Epithelial cell of prostate (primary cell): ENCODE measurements around the gene CYP4F11.

GRCh38 chr19:15234317-15235070, 2.2 kb upstream of the EPHX3 start:
- RRBS = no CpG with 5 or more reads among the region's 10 CpGs

- RRBS = no CpG with 5 or more reads among the region's 5 CpGs
These were observed 33.5 kb upstream of the EPHX3 start for GRCh38 chr19:15265781-15266057.

DNA sequence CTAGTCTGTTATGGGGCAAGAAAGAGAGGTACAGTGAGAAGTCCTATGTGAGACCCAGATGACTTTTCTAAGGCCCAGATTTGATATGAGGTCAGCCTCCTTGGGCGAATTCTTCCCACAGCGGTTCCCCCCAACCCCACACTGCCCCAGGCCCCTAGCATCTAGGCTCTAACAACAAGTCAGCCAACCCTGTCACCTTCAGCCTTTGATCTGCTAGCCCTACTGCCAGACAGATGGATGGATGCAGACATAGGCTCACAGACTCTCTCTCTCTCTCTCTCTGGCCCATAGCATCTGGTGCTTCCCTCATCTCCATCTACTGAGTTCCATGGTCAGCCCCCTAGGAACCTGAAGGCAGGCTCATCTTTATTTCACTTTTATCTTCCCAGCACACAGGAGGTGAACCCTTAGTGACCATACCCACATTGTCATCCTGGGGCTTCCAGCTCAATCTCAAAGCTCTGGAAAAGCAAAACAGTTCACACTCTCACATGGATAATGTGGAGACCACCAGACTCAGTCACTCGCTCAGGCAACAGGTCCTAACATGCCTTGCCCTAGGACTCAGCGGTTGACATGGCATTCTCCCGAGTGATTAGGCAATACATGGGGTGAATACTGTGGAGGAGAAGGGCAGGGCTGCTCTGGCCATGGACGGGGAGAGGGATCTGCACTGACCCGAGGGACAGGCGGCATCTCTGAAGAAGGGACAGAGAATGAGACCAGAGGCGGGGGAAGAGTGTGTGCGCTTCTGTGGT, 44.2 kb upstream of the EPHX3 start:
- RRBS = no CpG with 5 or more reads among the region's 10 CpGs

- RRBS = no CpG with 5 or more reads among the region's 8 CpGs
These were observed 47.7 kb upstream of the EPHX3 start for GRCh38 chr19:15279860-15280526.

GRCh38 chr19:15297426-15298260, 34.7 kb downstream of the BRD4 start:
- RRBS = no CpG with 5 or more reads among the region's 10 CpGs

GRCh38 chr19:15358312-15359337, 21.0 kb downstream of the AKAP8 start:
- RRBS = no CpG with 5 or more reads among the region's 10 CpGs

- RRBS = no CpG with 5 or more reads among the region's 21 CpGs
These were observed 18.1 kb upstream of the AKAP8 start for GRCh38 chr19:15397464-15398248.

DNA sequence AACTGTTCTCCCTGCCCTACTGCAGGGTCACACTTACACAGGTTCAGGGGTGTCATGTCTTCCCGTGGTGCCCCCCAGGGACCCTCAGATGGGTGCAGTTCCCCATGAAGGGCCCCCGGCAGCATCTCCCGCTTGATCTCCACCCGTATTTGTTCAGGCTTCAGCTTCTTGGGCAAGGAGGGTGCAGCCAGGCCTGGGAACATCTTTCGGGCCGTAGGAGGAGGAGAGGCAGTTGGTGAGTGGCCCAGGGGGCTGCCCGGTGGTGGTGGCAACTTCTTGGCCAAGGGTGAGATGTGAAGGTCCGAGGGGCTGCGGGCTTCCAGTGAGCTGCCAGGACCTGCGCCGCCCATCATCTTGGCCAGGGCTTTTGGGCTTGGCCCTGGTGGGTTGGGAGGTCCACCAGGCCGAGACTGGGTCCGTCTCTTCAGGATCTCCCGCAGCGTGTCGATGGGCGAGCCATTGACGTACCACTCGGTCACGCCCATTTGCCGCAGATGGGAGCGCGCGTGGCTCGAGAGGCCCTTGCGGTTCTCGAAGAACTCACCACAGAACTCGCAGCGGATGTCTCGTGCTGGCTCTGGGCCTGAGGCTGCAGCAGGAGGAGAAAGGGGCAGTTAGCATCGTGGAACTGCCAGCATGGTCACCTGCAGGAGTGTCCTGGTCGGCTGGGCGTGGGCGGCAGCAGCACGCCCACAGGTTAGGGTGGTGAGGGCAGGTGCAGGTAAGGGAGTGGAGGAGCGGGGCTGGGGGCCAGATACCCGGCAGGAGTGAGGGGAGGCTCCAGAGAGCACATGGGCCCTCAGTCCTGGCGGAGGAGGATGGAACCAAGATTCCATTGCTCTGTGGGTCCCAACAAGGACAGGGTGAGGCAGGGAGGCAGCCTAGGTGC, 8.4 kb upstream of the AKAP8L start:
- RRBS = no CpG with 5 or more reads among the region's 38 CpGs

DNA sequence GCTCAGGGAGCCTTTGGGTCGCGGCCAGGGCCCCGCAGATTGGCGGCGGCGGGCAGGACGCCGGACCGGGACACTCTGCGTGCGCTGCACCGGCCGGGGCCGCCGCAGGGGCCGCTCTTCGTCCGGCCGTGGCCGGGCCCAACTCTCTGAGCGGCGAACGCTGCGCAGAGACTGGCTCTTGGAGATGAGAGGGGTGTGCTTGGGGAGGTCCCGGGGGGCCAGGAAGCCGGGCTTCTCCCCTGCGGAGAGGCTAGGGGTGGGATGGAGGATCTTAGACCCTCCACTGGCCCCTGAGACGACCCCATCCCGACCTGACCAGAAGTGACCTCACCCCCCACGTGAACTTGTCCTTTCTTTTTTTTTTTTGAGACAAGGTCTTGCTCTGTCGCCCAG, 3.5 kb upstream of the WIZ start:
- RRBS = 10% methylated on average over 6 of the region's 31 CpGs

- RRBS = no CpG with 5 or more reads among the region's 7 CpGs
These were observed 2.7 kb upstream of the RASAL3 start for GRCh38 chr19:15466929-15467480.

DNA sequence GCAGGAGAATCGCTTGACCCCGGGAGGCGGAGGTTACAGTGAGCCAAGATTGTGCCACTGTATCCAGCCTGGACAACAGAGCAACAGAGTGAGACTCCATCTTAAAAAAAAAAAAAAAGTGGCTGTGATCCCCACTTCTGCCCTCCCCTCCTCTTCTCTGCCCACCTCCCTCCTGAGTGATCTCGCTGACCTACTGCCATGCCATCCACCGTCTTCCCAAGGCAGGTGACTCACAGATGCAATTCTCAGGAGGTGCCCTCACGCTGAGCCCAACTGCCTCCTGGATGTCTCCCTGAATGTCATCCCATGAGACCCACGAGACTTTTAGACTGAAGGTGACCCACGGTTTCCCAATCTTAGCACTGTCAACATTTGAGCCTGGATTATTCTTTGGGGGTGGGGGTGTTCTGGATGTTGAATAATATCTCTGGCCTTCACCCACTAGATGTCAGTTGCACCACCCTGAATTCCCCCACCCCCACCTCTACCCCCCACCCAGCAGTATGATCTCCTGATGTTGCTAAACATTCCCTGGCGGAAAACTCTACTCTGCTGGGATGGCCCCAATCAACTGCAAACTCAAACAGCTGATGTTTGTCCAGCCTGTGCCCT, 2.3 kb upstream of the CYP4F22 start:
- RRBS = no CpG with 5 or more reads among the region's 9 CpGs

- RRBS = no CpG with 5 or more reads among the region's 2 CpGs
These were observed 3.7 kb downstream of the CYP4F3 start for GRCh38 chr19:15644383-15644857.

DNA sequence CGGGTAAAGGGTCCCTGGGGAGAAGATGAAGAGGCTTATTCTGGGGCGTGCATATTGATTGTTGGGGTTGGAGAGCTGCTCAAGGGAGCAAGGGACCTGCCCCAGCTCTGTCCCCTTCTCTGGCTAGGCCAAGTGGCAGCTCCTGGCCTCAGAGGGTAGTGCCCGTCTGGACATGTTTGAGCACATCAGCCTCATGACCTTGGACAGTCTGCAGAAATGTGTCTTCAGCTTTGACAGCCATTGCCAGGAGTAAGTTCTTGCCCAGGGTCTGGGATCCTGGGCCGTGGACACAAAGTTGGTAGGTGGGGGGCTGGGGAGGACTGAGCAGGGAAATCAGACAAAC, 8.3 kb downstream of the CYP4F3 start:
- RRBS = no CpG with 5 or more reads among the region's 4 CpGs

DNA sequence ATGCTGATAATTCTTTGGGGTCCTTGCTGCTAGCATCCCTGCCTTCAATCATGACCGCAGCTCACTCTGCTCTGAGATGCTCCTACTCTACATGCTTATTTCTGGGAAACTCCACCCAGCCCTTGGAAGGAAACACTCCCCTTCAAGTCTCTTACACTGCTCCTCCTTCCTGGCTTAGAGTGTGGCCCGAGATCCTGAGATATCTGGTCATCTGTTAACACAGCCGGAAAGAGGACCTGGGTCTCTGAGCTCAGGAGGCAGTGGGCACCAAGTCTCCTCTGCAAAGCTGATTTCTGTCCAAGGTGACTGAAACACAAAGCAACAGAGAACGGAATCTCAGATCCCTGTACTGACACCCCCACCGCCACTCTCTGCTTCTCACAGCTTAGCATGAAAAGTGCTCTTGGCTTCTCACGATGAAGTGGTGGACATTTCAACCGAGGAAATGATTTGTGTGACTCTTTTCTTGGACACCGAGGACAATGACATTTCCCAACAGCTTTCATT, 33.0 kb downstream of the CYP4F2 start:
- RRBS = no CpG with 5 or more reads among the region's 8 CpGs

DNA sequence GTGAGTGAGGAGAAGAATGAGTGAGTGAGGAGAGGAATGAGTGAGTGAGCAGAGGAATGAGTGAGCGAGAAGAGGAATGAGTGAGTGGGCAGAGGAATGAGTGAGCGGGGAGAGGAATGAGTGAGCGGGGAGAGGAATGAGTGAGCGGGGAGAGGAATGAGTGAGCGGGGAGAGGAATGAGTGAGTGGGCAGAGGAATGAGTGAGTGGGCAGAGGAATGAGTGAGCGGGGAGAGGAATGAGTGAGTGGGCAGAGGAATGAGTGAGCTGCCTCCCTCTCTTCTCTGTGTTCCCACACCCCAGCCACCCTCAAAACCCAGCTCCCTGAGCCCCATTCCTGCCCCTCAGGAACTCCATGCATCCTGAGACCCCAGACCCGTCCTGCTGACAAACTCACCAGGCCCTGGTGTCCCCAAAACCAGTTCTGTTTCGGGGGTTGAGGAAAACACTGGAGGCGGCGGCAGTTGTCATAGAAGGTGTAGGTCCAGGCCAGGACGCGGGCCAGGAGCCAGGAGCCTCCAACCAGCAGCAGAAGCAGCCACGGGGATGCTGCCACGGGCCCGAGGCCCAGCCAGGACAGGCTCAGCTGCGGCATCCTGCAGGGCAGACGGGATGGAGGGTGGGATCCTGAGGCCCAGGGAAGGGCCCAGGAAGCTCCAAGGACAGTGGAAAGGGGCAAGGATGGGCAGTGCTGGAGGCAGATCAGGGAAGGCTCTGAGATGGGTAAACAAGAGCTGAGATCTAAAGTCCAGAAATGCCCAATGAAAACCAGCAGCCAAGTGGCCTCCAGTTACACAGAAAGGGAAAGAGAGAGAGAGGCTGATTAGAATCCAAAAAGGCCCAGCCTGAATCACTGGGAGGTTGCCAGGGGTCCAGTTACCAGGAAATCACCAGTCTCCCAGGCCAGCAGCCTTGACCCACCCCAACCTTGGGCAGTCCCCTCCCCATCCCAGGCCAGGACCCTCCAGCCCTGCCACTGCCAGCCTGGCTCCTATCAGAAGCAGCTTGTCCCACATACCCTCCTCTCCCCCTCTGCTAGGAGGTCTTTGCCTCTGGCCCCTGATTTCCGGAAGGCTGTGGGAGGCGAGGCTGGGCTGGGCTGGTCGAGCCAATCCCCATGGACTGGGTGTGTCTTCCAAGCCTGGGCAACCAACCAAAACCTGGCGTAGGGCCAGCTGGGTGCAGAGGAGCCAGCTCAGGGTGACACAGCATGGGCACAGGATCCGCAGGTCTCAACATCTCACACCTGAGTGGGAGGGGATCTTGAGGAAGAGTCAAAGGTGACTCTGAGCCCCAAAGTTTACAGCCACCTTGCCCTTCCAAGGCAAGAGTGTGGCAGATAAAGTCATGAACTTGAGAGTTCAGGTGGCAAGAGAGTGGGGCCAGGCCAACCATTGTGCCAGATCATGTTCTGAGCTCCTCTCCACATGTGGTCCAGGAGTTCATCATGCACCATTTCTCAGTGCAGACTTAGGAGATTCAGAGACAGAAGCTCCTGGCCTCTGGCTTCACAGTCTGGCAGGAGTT, at the start of gene CYP4F11:
TSS of gene CYP4F11 (minus strand) at position 714 of the 1,525 bp plus-strand sequence.
- RRBS = no CpG with 5 or more reads among the region's 22 CpGs

DNA sequence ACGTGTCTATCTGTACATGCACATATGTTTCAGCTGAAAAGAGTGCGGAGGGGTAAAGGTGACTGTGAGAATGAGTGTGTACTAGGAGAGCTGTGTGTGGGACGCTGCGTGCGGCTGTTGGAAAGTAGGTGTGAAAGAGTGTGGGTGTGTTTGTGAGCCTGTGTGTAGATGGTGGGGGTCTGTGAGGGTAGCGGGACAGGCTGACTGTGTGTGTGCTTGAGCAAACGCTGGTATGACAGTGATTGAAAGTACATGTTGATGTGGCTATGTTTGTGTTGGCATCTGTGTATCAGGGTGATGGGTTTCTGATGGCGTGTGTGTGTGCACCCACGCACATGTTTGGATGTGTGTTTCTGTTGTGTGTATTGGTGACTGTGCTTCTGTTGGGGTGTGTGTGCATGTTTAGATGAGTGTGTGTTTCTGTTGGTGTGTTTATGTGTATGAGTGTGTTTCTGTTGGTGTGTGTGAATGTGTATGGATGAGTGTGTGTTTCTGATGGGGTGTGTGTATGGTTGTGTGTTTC, 7.4 kb upstream of the TPM4 start:
- RRBS = no CpG with 5 or more reads among the region's 9 CpGs

GRCh38 chr19:16078003-16078460, 1.7 kb downstream of the TPM4 start:
- RRBS = no CpG with 5 or more reads among the region's 7 CpGs

DNA sequence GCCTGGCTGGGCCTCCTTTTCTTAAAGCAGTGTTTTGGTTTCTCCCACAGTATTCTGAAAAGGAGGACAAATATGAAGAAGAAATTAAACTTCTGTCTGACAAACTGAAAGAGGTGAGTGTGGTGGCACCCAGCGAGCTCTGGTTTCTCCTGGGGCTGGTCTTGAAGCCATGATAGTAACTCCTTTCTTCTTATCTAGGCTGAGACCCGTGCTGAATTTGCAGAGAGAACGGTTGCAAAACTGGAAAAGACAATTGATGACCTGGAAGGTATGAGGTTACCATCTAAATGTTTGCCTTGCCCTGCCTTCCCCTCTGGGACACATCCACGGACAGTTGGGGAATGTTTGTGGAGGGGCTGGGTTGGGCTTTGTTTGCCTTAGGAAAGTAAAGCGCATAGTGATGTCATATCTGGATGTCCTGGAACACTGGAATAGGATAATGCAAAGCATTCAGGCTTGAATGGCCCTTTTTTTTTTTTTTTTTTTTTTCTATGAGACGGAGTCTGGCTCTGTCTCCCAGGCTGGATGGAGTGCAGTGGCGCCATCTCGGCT, 17.3 kb downstream of the TPM4 start:
- RRBS = no CpG with 5 or more reads among the region's 8 CpGs

- RRBS = no CpG with 5 or more reads among the region's 18 CpGs
These were observed 298 bp downstream of the RAB8A start for GRCh38 chr19:16112066-16112308.

GRCh38 chr19:16139507-16140402, 3.7 kb upstream of the HSH2D start:
- RRBS = no CpG with 5 or more reads among the region's 18 CpGs